Fallopian tube (tissue), 1 donor: ENCODE results near the genes CBX3 and SKAP2.

DNA sequence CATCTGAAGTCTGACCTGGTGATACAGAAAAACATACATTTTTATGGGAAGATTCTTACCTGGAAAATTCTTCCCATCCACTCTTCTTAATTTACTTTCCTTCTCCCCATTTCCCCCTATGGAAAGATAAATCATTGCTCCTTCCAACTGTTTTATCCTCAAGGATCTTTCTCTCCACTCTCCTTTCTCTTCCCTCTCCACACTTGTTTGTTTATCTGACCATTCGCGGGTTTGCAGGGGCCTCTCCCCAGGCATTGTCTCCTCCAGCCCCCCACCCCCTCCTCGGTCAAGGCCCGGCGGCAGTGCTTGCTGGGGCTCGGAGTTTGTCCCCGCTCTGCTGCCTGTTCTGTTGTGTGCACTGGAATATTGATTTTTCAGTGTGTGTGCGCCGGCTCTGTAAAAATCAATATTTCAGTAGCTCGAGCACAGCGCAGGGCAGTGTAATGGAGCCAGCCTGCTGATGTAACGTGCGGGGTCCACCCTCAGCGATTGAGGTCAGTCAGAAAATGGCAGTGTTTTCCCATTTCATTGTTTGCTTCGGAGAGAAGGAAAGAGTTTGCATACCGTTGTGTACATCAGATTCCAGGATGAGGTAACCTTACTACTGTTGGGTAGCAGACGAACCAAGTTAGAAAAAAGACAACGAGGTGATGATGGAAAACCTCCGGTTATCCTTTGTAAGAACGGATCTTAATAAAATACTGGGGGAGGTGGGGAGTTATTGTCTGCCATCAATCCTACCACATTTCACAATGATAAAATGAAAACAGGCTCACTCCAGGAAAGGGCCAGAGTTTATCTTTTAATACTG, 199.4 kb upstream of the NFE2L3 start:
- PRO-cap, result no peak

GRCh38 chr7:25968556-25969029, 183.4 kb upstream of the NFE2L3 start:
- PRO-cap, result no peak

- PRO-cap, result no peak
Measured at GRCh38 chr7:26178571-26179187, 21.9 kb downstream of the HNRNPA2B1 start.

GRCh38 chr7:26180550-26181258, 19.8 kb downstream of the HNRNPA2B1 start:
- PRO-cap, result unidirectional peak, minus-strand start at chr7:26180658

GRCh38 chr7:26187078-26187732, 13.3 kb downstream of the HNRNPA2B1 start:
- PRO-cap, result unidirectional peak, minus-strand start at chr7:26187485

DNA sequence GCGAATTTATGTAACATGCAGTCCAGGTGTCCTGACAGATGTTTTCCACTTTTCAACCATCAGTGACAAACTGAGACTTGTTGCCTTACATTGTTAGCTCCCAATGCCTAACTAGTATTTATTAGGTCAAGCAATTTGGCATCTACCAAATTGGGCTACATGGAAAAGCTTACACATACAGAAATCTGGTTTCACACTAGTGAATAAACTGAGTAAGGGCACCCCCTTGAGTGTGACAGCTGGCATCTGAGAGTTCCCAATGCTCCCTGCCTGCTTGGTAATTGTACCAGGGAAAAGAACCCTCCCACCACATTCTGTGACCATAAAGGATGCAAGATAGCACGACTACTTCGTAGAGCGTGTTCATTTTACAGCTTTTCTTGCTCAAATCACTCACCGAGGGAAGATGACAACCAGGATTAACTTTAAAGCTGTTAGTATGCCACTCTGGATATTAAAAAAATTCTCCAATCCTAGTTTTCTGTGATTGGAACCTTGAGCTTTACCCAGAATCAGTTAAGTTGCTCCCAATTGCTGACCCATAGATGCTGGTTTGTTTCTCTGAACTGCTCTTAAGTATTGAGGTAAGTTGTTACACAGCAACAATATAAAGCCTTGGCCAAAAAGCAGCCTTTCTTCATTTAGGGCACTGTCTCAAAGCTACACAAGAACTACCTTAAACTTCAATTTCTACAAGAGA, 11.9 kb downstream of the HNRNPA2B1 start:
- PRO-cap, result no peak

DNA sequence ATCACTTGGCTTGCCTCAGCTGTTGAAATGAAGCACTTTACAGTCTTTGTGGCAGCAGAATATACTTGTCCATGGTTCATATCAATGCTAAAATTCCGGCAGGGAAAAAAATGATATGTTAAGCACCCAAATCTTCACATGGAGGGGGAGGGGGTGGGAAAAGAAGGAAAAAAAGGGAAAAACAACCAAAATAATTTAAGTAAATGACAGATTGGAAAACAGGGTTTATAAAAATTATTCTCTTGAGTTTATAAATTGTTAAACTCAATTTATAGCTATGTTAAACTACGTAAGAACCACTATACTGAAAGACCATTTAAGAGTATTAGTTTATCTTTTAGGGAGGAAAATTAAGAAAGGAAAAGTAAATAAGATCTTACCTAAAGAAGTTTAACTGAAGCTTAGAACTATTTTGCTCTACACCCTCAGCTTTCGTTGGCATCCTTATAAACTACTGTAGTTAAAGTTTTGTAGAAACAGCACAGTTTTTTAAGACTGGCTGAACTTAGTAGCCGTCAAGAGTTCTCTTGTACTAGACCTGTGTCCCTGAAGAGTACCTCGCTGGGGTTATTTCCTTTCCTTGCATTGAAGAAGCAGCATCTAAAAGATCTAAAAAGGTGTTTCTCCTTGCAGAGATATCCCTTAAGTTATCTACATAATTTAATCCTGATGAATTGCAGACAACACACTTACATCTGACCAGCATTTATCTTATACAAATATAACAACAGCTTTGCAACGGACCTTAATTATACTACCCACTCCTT, 9.3 kb downstream of the HNRNPA2B1 start:
- PRO-cap, result no peak

DNA sequence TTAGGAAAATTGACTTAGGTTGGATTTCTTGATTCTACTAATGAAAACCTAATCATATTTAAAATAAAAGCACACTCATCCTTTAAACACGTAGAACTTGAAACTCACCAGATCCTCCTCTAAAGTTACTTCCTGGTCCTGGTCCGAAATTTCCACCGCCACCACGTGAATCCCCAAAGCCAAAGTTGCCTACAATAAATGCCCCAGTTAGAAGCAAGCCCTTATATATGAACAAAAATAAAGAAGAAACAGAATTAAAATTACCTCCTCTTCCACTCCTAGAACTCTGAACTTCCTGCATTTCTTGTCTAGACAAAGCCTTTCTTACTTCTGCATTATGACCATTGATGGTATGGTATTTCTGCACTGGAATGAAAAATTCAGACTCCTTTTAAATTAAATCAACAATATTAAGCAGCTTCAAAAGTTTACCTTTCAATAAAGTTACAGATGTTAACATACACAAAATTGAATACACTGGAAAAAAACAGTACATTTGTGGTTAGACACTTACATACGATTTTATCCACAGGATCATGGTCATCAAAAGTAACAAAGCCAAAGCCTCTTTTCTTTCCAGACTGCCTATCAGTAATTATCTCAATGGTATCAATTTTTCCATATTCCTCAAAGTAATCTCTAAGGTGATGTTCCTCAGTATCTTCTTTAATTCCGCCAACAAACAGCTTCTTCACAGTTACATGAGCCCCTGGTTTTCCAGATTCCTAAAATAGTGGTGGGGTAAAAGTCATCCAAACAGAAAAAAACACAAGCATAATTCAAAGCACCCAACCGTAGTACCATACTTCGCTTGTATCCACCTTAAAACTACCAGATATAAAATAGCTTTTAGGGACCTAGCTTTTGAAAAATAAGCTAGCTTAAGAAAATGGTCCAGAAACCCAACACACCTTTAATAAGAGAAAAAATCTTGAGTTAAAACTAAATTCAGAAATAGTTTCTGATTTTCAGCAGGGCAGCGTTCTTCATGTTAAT, 4.0 kb downstream of the HNRNPA2B1 start:
- PRO-cap, result no peak

DNA sequence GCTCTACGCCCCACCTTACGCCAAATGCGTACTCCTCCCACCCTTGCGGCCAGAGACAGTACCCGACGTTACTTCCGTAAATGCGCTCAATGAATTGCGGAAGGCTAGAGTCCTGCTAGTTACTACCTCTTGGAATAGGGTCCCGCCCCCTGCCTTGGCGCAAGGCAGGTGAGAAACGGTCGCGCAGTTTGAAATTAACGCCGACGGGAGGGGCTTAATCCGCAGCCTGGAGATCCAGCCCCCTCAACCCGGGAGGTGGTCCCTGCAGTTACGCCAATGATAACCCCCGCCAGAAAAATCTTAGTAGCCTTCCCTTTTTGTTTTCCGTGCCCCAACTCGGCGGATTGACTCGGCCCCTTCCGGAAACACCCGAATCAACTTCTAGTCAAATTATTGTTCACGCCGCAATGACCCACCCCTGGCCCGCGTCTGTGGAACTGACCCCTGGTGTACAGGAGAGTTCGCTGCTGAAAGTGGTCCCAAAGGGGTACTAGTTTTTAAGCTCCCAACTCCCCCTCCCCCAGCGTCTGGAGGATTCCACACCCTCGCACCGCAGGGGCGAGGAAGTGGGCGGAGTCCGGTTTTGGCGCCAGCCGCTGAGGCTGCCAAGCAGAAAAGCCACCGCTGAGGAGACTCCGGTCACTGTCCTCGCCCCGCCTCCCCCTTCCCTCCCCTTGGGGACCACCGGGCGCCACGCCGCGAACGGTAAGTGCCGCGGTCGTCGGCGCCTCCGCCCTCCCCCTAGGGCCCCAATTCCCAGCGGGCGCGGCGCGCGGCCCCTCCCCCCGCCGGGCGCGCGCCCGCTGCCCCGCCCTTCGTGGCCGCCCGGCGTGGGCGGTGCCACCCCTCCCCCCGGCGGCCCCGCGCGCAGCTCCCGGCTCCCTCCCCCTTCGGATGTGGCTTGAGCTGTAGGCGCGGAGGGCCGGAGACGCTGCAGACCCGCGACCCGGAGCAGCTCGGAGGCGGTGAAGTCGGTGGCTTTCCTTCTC, at the start of gene CBX3:
CBX3 (plus strand) TSS at position 889 of the 989 bp plus-strand sequence.
- PRO-cap, result bidirectional peak, plus-strand start at position 197 of the sequence, minus-strand start outside the sequence; bidirectional peak, plus-strand start at position 612 of the sequence, minus-strand start at position 529 of the sequence; bidirectional peak, plus-strand start at position 909 of the sequence, minus-strand start at position 742 of the sequence

DNA sequence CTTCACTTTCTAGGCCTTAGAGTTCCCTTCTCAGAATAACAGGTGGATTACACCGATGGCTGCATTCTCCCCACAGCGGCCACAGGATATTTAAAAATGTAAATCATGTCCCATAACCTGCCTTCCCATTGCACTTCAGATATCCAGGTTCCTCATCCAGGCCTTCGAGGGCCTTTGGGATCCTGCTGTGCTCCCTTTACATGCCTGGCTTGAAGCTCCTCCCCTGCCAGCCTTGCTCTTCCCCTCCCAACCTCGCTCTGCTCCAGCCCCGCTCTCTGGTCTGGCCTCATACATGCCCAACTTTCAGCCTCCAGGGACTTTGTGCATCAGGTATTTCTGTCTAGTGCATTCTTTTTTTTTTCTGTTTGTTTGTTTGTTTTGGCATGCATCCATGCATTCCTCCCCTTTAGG, 160.3 kb downstream of the SNX10 start:
- PRO-cap, result no peak

- PRO-cap, result no peak
Measured at GRCh38 chr7:26776253-26777313, 87.8 kb downstream of the SKAP2 start.

GRCh38 chr7:26858646-26859133, 5.7 kb downstream of the SKAP2 start:
- PRO-cap, result unidirectional peak, minus-strand start at chr7:26858893

- PRO-cap, result bidirectional peak, plus-strand start at chr7:26864121, minus-strand start at chr7:26864000; bidirectional peak, plus-strand start at chr7:26864379, minus-strand start at chr7:26864333; bidirectional peak, plus-strand start at chr7:26864872, minus-strand start at chr7:26864590
Measured at GRCh38 chr7:26863870-26864979, at the start of gene SKAP2. Gene SKAP2, minus strand, starts transcription at chr7:26864590.

GRCh38 chr7:27098253-27099503, 2.9 kb upstream of the HOXA1 start:
- PRO-cap, result bidirectional peak, plus-strand start at chr7:27099101, minus-strand start at chr7:27098892

DNA sequence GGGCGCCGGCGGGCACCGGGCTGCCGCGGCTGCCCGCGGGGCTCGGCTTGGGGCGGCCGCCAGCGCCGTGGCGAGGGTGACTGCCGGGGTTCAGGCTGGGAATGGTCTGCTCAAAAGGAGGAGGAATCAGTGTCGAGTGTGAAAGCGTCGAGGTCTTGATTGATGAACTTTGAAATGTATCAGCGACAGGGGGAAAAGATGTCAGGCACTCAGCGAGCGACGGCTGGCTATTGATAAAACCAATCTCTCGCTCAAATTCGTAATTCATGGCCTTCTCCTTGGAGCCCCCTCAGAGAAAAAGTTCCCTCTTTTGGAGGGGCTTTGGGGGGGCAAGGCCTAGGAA, 279 bp downstream of the HOXA2 start:
- PRO-cap, result bidirectional peak, plus-strand start at position 182 of the sequence, minus-strand start at position 103 of the sequence

DNA sequence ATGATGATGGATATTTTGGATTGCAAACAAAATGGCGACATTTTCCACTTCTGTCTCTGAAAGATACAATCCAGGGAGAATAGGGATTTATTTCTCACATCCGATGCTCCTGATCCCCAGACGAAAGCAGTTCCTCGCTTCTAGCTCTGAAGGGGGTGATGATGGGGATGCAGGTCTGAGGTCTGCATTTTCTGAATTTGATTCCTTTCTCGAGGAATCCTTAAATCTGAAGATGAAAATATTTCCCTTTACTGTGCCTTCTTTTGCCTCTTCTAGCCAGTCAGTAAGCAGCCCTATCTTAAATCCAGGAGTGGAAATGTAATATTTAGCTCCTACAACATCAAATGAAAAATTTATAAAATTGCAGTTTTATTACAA, 3.4 kb upstream of the HOXA2 start:
- PRO-cap, result no peak

DNA sequence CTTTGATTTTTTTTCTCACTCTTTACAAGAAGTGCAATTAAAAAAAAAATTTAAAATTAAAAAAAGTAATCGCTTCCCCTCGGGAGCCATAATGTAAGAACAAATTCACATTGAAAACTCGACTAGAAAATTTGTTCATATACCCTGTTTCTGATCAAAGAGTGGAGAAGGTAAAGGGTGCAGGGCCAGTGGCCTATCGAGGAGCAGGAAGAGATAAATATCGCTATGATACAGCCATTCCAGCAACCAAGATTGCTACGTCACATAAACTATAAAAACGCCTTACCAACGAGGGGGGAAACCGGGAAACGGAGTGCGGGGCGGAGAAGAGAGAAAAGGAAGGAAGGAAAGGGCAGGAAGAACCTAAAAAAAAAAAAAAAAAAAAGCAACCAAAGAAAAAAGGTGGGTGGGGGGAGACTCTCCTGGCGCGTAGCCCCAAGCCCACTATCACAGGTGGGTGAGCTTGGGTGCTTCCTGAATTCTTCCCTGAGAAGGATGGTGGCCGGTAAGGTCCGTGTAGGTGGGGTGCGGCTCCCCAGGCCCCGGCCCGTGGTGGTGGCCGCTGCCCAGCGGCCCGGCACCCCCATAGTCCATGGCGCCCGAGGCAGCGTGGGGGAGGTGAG, 5.1 kb upstream of the HOXA2 start:
- PRO-cap, result bidirectional peak, plus-strand start at position 299 of the sequence, minus-strand start at position 210 of the sequence

- PRO-cap, result bidirectional peak, plus-strand start at chr7:27122506, minus-strand start at chr7:27122429; bidirectional peak, plus-strand start at chr7:27122659, minus-strand start at chr7:27122628; bidirectional peak, plus-strand start at chr7:27122751, minus-strand start at chr7:27122708; bidirectional peak, plus-strand start at chr7:27123239, minus-strand start at chr7:27123027
Measured at GRCh38 chr7:27122452-27123468, 7.8 kb downstream of the HOXA4 start.

DNA sequence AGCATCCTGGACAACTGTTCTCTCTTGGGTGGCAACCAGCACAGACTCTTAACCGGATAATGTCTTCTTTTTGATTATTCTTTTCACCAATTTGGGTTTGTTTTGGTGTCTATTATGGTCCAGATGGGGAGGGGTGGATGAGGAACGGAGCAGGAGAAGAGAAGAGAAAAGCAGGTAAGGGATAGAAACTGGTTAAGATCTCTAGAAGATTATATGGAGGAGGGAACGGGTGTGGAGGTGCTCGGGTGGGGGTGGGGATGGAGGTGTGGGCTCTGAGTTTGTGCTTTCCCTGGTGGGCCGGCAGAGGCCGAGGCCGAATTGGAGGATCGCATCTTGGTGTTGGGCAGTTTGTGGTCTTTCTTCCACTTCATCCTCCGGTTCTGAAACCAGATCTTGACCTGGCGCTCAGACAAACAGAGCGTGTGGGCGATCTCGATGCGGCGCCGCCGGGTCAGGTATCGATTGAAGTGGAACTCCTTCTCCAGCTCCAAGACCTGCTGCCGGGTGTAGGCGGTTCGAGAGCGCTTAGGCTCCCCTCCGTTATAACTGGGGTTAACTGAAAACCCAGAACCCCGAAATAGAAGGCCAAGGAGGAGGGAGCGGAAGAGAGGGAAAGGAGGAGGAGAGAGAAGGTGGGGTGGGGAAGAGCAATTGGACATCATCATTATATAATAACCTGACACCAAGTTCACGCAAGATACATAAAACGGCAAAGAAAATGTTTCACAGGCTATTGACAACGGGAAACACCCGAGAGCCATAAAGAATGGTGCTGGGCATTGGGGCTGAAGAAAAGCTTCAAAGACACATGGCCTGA, 1.3 kb downstream of the HOXA4 start:
- PRO-cap, result bidirectional peak, plus-strand start at position 303 of the sequence, minus-strand start at position 22 of the sequence; bidirectional peak, plus-strand start at position 389 of the sequence, minus-strand start at position 382 of the sequence

- PRO-cap, result no peak
Measured at GRCh38 chr7:27158517-27159034, 2.1 kb upstream of the HOXA7 start.